Uterus (tissue), 7 donors: Measurements from ENCODE around the gene AADAT.

DNA sequence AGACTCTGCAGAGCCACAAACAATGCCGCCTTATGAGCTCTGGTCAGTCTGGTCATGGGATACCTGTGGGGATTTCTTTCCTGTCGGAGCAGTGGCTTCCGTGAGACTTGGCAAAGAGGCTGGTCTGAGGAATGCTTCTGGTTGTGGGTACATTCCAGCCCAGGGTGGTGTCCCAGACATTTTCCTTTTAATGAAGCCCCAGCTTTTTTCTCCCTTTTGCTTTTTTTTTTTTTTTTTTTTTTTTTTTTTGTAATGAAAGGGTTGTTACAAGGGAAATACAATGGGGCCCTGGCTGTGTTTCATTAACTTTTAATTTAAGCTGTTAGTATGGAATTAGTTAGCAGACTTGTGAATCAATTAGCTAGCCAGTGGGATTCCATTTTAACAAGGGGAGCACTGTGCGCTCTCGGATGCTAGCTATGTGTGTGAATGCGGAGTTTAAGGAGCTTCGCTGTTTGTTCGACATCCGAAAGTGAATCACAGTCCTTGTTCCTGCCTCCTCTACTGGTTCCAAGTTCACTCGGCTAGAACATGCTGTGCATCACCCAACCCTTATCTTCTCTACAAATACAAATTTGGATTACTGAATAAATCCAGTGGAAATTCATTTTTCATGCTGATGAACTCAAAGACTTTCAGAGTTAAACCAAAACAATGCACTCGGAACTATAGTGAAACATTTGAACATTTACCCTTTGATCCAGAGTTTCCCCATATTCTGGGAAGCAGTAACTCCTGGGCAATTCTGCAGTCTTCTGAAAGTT lies 225.0 kb downstream of the CBR4 start:
- PRO-cap, 4 experiments, result peak in 1 of 4 experiments; most common plus-strand start position 504 of the sequence (in 1); most common minus-strand start position 431 of the sequence (in 1)
- RAMPAGE, long total RNA, 2 experiments, result no peak in any of the 2 experiments
- RRBS, result no CpG with 5 or more reads among the region's 11 CpGs

DNA sequence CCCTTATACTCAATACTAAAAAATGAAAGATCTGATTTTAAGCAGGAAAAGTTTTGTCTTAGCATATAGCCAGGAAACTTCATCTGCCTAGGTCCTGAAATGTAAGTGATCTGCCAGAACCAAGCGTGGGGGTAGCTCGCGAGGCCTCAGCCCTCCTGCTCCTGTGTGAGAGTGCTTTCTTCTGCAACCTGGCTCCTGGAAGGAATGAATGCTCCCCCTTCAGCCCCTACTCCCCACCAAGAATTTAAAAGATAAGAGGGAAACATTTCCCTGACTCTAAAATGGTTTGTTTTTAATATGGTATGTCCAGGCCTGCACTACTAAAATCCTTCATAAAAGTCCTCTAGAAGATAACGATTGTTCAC lies 160.0 kb downstream of the CBR4 start:
- PRO-cap, 4 experiments, result peak in 2 of 4 experiments; most common minus-strand start position 206 of the sequence (in 2)
- RAMPAGE, long total RNA, 2 experiments, result no peak in any of the 2 experiments
- RRBS, result no CpG with 5 or more reads among the region's 4 CpGs

GRCh38 chr4:168924657-168925241 lies 85.3 kb downstream of the CBR4 start:
- PRO-cap, 4 experiments, result no peak in any of the 4 experiments
- RAMPAGE, long total RNA, 2 experiments, result no peak in any of the 2 experiments
- RRBS, result no CpG with 5 or more reads among the region's 5 CpGs

DNA sequence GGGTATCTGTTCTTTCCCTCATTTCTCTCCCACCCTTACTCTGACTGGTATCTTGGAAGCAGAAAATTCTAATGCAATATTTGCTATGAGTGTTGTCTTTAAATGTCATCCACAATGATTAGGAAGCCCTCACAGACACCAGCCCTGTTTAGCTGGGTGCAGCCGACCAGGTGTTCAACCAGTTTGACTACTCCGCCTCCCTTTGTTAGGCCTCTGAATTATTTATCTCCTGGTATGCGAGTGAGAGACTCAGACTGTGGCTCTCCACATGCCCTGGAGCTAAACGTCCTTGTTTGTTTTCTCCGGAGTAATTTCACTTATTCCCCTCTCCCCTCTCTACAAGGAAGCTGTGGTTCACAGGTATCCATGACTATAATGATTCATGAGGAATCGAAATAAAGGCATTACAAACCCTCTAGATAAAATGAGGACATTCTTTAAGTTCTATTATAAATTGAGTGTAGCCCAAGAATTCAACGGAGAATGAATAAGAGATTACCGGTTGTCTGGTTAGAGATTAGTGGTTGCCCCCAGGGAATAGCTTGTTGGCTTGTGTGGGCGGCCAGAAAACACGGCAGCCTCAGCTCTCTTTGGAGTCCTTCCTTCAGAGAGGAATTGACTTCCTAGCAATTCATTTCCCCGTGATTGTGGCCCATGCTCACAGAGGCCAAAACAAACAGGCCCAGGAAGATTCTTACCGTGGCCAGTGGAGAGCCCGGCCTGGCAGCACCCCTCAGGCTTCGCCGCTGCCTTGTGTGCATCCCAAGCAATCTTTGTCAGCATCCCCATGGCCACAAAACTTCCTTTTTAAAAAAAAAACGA lies 60.1 kb upstream of the CBR4 start:
- PRO-cap, 4 experiments, result no peak in any of the 4 experiments
- RAMPAGE, long total RNA, 2 experiments, result no peak in any of the 2 experiments
- RRBS, result no CpG with 5 or more reads among the region's 16 CpGs

GRCh38 chr4:169233857-169234600 lies 36.7 kb downstream of the SH3RF1 start:
- PRO-cap, 4 experiments, result no peak in any of the 4 experiments
- RAMPAGE, long total RNA, 2 experiments, result no peak in any of the 2 experiments
- RRBS, result no CpG with 5 or more reads among the region's 7 CpGs

GRCh38 chr4:169263326-169264367 lies 7.1 kb downstream of the SH3RF1 start:
- PRO-cap, 4 experiments, result no peak in any of the 4 experiments
- RAMPAGE, long total RNA, 2 experiments, result no peak in any of the 2 experiments
- RRBS, result no CpG with 5 or more reads among the region's 2 CpGs

GRCh38 chr4:169269834-169270724 lies 677 bp downstream of the SH3RF1 start:
- PRO-cap, 4 experiments, result peak in 3 of 4 experiments; most common plus-strand start chr4:169270319 (in 3); most common minus-strand start chr4:169270251 (in 1)
- RAMPAGE, long total RNA, 2 experiments, result no peak in any of the 2 experiments
- RRBS, result 3% methylated on average over 24 of the region's 54 CpGs

- PRO-cap, 4 experiments, result no peak in any of the 4 experiments
- RAMPAGE, long total RNA, 2 experiments, result no peak in any of the 2 experiments
- RRBS, result no CpG with 5 or more reads among the region's 6 CpGs
Measured at GRCh38 chr4:169942459-169942635, 83.8 kb downstream of the MFAP3L start.

GRCh38 chr4:170089655-170090503 lies at the start of gene AADAT:
Gene AADAT (minus strand): TSS chr4:170089956.
- PRO-cap, 4 experiments, result peak in 4 of 4 experiments; most common minus-strand start chr4:170090202 (in 4)
- RAMPAGE, long total RNA, 2 experiments, result start-site peak on the minus strand in 1 of 2 experiments, at chr4:170089747-170090235 at its widest, 6 to 7 reads per replicate
- RRBS, result 2% methylated on average over 37 of the region's 90 CpGs

GRCh38 chr4:170788376-170789198 lies 698.8 kb upstream of the AADAT start:
- PRO-cap, 4 experiments, result no peak in any of the 4 experiments
- RAMPAGE, long total RNA, 2 experiments, result no peak in any of the 2 experiments
- RRBS, result no CpG with 5 or more reads among the region's 30 CpGs

DNA sequence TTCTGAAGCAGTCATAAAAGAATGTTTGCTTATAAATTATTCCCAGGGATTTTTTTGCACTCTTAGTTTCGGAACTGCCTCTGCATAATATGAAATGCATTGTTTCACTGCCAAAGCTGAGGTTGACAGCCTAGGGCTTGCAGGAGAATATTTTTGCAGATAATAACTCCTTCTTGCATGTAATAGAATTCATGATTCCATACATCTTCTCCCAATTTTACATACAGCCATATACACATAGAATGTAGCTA lies 339.7 kb upstream of the GALNTL6 start:
- PRO-cap, 4 experiments, result no peak in any of the 4 experiments
- RAMPAGE, long total RNA, 2 experiments, result no peak in any of the 2 experiments
- RRBS, result no CpG with 5 or more reads among the region's 1 CpG

DNA sequence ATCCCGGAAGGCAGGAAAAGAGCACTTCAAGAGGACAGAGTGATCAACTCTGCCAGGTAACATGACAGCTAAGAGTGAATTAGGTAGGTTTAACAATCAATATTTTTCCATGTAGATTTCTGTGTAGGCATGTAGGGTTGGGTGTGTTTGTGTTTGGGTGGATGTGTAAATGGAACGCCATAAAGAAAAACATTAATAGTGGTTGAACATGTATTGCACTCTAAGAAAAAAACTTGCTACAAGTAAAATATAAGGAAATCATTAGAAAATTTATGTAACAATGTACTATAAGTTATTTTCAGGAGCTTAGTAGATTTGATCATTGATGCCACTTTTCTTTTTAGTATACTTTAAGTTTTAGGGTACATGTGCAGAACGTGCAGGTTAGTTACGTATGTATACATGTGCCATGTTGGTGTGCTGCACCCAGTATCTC lies 456.6 kb upstream of the GALNT7 start:
- PRO-cap, 4 experiments, result no peak in any of the 4 experiments
- RAMPAGE, long total RNA, 2 experiments, result no peak in any of the 2 experiments
- RRBS, result no CpG with 5 or more reads among the region's 4 CpGs

- PRO-cap, 4 experiments, result no peak in any of the 4 experiments
- RAMPAGE, long total RNA, 2 experiments, result no peak in any of the 2 experiments
- RRBS, result no CpG with 5 or more reads among the region's 6 CpGs
Measured at GRCh38 chr4:172995114-172996054, 173.2 kb upstream of the GALNT7 start.

DNA sequence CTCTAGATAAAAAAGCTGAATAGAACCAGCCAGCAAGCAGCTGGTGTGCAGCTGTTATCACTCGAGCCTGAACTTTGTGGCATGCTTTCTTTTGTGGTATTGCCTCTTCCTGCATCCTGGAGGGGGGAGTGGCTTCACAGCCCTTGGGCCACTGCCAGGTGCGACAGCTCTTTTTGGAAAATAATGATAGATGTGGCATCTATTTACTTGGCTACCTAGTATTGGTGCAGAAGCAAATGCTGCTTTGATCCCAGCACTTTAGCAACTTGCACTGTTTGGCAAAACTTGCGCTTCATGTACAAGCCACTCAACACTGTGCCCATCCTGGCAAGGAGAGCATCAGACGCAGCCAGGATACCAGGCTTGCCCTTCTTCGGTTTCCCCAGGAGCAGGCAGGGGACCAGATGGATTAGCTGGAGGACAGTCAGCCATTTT lies 69.4 kb downstream of the HMGB2 start:
- PRO-cap, 4 experiments, result no peak in any of the 4 experiments
- RAMPAGE, long total RNA, 2 experiments, result no peak in any of the 2 experiments
- RRBS, result no CpG with 5 or more reads among the region's 5 CpGs

DNA sequence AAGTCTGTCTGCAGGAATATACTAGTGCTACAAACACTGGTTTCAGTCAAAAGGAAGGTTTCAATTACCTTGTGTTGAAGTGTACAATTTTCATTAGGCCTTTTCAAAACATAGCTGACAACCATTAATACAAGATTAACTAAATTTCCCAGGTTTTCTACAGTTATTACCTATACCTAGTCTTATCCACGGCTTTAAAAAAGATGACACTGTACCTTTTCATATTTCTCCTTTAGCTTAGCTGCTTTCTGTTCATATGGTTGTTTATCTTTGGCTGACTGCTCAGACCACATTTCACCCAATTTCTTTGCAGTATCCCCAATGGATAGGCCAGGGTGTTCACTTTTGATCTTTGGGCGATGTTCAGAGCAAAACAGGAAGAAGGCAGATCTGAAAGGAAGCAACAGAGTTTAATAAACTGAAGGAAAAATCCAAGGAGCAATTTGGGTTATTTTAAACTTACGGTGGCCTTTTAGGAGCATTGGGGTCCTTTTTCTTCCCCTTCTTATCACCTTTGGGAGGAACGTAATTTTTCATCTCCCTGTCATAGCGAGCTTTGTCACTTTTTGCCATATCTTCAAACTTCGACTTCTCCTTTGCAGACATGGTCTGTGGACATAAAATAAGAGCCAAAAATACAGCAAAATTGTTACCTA lies 1.4 kb downstream of the HMGB2 start:
- PRO-cap, 4 experiments, result no peak in any of the 4 experiments
- RAMPAGE, long total RNA, 2 experiments, result no peak in any of the 2 experiments
- RRBS, result no CpG with 5 or more reads among the region's 6 CpGs

- PRO-cap, 4 experiments, result no peak in any of the 4 experiments
- RAMPAGE, long total RNA, 2 experiments, result no peak in any of the 2 experiments
- RRBS, result no CpG with 5 or more reads among the region's 1 CpG
Measured at GRCh38 chr4:173425343-173425735, 26.4 kb upstream of the SCRG1 start.

DNA sequence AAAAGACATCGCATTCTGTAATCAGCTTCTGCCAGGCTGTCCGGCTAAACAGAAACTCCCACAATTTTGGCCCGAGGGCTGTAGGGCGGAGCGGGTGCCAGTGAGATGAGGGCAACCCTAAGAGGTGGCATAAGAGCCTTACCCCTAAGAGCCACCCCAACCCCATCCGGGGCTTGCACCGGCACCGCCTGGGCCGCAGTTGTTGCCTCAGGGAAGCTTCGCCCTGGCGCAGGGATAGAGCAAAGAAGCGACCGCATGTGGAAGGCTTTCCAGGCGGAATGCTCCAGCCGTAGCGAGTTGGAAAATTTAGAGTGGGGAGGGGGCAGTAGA lies 8.3 kb downstream of the HAND2 start:
- PRO-cap, 4 experiments, result peak in 4 of 4 experiments; most common minus-strand start position 280 of the sequence (in 4)
- RAMPAGE, long total RNA, 2 experiments, result no peak in any of the 2 experiments
- RRBS, result 0% methylated on average over 1 of the region's 16 CpGs

GRCh38 chr4:174461758-174462085 lies 60.6 kb downstream of the HPGD start:
- PRO-cap, 4 experiments, result no peak in any of the 4 experiments
- RAMPAGE, long total RNA, 2 experiments, result no peak in any of the 2 experiments
- RRBS, result no CpG with 5 or more reads among the region's 2 CpGs

DNA sequence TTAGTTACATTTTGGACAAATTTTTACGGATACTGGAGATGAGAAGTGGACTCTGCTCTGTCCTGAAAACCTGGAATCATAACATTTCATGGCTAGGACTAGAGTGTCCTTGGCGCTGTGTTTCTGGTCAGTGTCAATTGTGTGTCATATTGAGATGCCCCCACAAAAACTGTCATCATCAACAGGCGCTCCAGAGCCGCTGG lies 617 bp upstream of the HPGD start:
- PRO-cap, 4 experiments, result peak in 2 of 4 experiments; most common minus-strand start position 80 of the sequence (in 2)
- RAMPAGE, long total RNA, 2 experiments, result no peak in any of the 2 experiments
- RRBS, result no CpG with 5 or more reads among the region's 4 CpGs

- PRO-cap, 4 experiments, result no peak in any of the 4 experiments
- RAMPAGE, long total RNA, 2 experiments, result no peak in any of the 2 experiments
- RRBS, result no CpG with 5 or more reads among the region's 2 CpGs
Measured at GRCh38 chr4:174532375-174532816, 10.1 kb upstream of the HPGD start.